Stomach (tissue), 7 donors: ENCODE measurements around a stretch of chr3.

DNA sequence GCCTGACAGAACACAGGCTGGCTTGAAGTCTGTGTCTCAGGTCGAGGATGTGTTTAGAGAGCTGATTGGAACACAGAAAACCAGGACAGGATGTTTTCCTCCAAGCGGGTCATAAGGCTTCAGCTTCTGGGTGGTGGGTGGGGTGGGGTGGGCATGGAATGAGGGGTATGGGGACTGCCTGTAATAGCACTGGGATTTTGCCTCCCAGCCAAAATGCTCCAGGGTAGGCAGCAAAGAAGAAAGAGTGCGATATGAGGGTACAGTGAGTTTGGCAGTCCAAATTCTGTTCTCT is 13.6 kb downstream of the GHRL start:
- PRO-cap = no peak
- RAMPAGE, long total RNA, 5 experiments = start-site peak on the plus strand in 1 of 5 experiments, centred at position 242 of the sequence, 8 reads per replicate
- RRBS = no CpG with 5 or more reads among the region's 3 CpGs

DNA sequence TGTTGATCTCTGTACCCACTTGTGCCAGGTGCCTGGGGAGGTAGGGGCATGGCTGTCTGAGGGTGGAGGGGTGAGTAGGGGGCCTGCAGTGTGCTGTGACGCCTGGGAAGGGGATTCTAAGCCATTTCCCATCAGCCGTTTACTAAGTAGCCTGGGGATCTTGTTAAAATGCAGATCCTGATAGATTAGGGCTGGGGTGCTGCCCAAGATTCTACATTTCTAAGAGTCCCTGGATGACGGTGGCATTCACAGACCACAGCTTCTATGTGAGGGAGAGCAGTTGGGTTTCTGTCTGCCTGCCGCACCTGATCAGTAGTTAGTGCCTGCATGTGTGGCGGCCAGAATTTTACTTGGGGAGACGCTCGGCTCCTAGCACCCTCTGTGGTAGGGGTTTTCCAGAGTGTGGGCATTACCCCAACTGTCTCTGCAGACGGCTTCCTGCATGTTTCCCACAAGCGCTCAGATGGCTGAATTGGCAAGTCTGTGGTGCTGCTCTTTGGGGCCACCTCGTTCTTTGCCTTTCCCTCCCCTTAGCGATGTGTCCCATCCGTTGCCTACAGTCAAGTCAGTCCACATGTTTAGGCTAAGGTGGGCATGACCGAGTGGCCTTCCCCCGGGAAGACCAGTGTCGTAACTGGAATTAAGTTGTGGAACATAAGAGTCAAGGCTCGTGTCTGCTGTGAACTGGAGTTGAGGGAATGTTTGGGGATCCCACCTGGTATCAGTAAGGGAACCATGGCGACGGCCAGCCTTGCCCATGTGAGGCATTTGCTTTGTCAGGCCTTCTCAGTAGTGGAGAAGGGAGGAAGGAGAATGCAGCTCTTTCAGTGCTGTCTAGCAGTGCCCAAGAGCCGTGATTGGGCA is 8.2 kb downstream of the GHRL start:
- PRO-cap = no peak
- RAMPAGE, long total RNA, 5 experiments = no peak in any of the 5 experiments
- RRBS = no CpG with 5 or more reads among the region's 19 CpGs

GRCh38 chr3:10463965-10464489 is 41.4 kb downstream of the ATP2B2 start:
- PRO-cap = no peak
- RAMPAGE, long total RNA, 5 experiments = no peak in any of the 5 experiments
- RRBS = no CpG with 5 or more reads among the region's 15 CpGs

DNA sequence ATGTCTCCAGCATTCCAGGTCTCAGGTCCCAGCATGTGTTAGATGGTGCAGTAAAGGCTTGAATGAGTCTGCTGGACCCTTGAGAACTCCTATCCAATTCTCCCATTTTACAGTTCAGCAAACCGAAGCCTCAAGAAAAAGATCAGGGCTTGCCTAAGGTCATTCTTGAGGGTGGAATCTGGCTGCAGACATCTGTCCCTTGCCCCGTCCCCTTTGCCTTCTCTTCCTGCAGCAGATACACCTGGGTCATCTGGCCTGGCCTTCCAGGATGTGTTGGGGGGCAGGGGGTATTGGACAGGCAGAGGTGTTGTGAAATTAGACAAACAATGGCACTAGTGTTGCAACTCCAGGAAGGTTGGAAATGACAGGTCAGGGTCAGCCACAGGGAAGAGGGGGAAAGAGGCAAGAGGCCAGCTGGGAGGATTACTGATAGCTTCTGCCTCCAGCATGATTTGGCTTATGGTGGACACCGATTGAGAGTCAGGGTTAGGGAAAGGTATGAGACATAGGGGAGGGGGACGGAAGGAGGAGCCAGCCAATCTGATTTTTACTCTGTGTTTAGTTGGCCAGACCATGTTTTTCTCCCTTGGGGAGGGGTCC is 3.2 kb upstream of the ATP2B2 start:
- PRO-cap = no peak
- RAMPAGE, long total RNA, 5 experiments = no peak in any of the 5 experiments
- RRBS = no CpG with 5 or more reads among the region's 4 CpGs

DNA sequence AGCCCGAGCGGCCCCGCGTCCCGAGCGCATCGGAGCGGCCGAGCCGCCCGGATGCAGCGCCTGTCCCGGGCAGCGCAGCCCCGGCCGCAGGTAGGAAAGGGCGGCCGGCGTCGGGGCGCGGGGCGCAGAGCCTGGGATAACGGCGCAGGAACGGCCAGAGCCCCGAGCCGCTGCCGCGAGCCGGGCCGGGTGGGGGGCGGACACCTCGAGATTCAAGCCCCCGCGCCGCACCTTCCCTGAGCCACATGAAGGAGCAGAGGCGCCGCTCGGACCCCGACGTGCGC is 234 bp downstream of the SLC6A1 start:
- PRO-cap = no peak
- RAMPAGE, long total RNA, 5 experiments = no peak in any of the 5 experiments
- RRBS = 5% methylated on average over 12 of the region's 43 CpGs

- PRO-cap = no peak
- RAMPAGE, long total RNA, 5 experiments = no peak in any of the 5 experiments
- RRBS = 27% methylated on average over 5 of the region's 26 CpGs
Observed at GRCh38 chr3:11060667-11061164, 68.2 kb downstream of the SLC6A1 start.

GRCh38 chr3:11095921-11097209 is 57.9 kb upstream of the HRH1 start:
- PRO-cap = no peak
- RAMPAGE, long total RNA, 5 experiments = no peak in any of the 5 experiments
- RRBS = no CpG with 5 or more reads among the region's 32 CpGs

DNA sequence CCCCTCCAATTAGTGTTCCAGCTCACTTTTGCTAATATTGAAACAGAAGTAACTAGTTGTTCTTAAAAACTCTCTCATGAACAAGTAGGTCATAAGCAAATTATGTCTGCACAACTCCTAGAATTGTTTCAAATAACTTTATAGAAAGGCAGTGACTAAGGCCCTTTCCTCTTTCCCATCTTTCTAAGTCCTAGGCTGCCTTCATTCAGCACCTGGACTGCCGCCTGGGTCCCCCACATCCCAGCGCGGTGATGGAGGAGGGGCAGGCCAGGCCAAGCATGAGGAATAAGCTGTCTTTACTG is 17.9 kb downstream of the ATG7 start:
- PRO-cap = no peak
- RAMPAGE, long total RNA, 5 experiments = no peak in any of the 5 experiments
- RRBS = no CpG with 5 or more reads among the region's 3 CpGs

- PRO-cap = no peak
- RAMPAGE, long total RNA, 5 experiments = no peak in any of the 5 experiments
- RRBS = no CpG with 5 or more reads among the region's 8 CpGs
Observed at GRCh38 chr3:11481956-11482367, 161.8 kb downstream of the VGLL4 start.

DNA sequence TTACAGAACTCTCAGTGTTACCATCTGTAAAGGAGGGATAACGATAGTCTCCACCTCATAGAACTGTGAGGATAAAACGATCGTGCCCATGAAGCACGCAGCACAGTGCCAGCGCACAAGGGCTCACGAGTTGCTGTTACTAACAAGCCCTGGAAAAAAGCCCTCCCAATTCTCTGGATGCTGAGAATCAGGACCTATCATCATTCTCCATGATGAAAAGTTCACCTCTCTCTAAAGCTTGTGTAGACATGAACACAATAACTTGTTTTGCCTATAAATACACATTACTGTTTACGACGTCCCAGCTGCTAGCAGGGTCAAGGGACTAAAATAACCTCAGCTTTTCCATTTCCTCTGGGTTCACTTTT is 51.0 kb downstream of the VGLL4 start:
- PRO-cap = no peak
- RAMPAGE, long total RNA, 5 experiments = no peak in any of the 5 experiments
- RRBS = no CpG with 5 or more reads among the region's 8 CpGs

- PRO-cap = no peak
- RAMPAGE, long total RNA, 5 experiments = start-site peak on the minus strand in 1 of 5 experiments, at chr3:11597854-11598351 at its widest, 14 reads per replicate
- RRBS = no CpG with 5 or more reads among the region's 9 CpGs
Observed at GRCh38 chr3:11597758-11598333, 45.9 kb downstream of the VGLL4 start.

- PRO-cap = no peak
- RAMPAGE, long total RNA, 5 experiments = start-site peak on the minus strand in 1 of 5 experiments, at chr3:11795730-11795912 at its widest, 24 reads per replicate
- RRBS = no CpG with 5 or more reads among the region's 4 CpGs
Observed at GRCh38 chr3:11795604-11796126, 51.0 kb downstream of the TAMM41 start.

GRCh38 chr3:12004694-12005085 is 502 bp downstream of the SYN2 start:
- PRO-cap = no peak
- RAMPAGE, long total RNA, 5 experiments = no peak in any of the 5 experiments
- RRBS = 5% methylated on average over 6 of the region's 60 CpGs

DNA sequence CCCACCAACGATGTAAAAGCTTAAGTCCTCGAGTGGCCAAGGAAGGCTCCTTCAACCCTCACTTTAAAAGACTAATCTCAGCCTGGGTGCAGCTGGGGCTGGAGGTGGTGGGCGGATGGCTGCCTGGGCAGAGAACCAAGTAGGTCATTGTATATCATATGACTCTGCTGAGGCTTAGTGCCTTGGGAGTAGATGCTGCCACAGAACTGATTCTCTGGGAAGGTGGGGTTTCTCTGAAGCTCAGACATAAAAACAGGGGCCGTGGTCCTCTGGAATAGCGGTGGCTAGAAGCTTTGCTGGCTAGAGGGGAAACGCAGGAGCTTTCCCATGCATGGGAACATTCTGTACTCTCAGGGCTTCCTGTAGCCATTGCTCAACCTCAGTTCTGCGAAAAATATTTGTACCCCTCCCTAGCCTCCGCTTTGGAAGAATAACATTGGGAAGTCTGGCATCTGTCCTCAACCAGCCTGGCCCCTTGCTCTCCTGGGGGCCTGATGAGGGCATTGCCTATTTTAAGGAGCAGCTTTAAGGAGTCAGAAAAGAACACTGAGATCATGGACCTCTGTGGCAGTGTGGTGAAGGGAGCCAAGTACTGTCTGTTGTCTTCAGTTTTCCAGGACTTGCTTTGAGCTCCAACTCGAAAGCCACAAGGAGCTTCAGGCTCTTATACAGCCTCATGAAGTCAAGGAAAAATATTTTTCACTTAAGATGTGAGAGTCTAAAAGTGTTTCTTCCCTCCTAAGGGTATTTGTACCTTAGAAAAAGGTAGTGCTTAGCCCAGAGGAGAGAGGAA is 14.6 kb downstream of the TIMP4 start:
- PRO-cap = unidirectional peak, minus-strand start at position 65 of the sequence; bidirectional peak, plus-strand start at position 608 of the sequence, minus-strand start at position 276 of the sequence
- RAMPAGE, long total RNA, 5 experiments = no peak in any of the 5 experiments
- RRBS = no CpG with 5 or more reads among the region's 9 CpGs

GRCh38 chr3:12265847-12266379 is 23.0 kb upstream of the PPARG start:
- PRO-cap = no peak
- RAMPAGE, long total RNA, 5 experiments = no peak in any of the 5 experiments
- RRBS = no CpG with 5 or more reads among the region's 7 CpGs

DNA sequence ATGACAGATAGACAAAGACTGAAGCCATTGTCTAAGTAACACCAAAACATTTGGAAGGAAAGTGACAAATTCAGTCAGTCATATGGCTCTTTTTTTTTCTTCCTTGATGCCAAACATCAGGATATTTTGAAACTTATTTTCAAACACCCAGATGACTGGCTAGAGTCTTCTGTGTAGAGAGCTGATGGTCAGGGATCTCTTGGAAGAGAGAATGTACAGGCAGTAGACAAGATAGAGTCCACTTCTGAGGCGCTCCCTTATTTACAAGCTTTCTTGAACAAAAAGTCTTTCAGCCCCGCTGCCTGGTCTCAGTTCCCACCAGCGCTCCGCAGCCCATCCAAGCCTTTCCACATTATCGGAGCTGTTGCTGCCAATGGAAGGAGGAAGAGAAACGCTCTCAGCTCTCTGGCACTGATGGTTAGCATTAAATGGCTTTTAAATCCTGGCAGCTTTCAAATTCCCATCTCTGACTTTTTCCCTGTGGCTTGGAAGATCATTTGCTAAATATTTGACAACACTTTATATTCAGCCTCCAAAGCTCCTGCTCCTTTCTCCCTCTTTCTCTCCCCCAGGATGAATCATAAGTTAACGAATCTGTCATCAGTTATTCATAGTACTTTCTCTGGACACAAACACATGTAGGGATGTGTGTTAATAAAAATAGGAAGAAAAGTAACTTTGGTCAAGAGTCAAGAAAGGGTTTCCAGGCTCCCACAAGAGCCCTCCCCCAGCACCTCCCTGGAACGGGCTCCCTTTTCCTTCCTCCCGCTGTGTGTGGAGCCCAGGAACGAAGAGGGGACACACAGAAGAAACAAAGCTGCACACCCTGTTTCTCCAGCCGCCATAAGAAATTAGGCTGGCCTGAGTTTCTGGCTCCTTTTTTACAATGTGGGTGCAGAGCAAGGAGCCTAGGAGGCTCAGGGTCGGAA is 47.8 kb upstream of the TSEN2 start:
- PRO-cap = no peak
- RAMPAGE, long total RNA, 5 experiments = no peak in any of the 5 experiments
- RRBS = no CpG with 5 or more reads among the region's 12 CpGs

DNA sequence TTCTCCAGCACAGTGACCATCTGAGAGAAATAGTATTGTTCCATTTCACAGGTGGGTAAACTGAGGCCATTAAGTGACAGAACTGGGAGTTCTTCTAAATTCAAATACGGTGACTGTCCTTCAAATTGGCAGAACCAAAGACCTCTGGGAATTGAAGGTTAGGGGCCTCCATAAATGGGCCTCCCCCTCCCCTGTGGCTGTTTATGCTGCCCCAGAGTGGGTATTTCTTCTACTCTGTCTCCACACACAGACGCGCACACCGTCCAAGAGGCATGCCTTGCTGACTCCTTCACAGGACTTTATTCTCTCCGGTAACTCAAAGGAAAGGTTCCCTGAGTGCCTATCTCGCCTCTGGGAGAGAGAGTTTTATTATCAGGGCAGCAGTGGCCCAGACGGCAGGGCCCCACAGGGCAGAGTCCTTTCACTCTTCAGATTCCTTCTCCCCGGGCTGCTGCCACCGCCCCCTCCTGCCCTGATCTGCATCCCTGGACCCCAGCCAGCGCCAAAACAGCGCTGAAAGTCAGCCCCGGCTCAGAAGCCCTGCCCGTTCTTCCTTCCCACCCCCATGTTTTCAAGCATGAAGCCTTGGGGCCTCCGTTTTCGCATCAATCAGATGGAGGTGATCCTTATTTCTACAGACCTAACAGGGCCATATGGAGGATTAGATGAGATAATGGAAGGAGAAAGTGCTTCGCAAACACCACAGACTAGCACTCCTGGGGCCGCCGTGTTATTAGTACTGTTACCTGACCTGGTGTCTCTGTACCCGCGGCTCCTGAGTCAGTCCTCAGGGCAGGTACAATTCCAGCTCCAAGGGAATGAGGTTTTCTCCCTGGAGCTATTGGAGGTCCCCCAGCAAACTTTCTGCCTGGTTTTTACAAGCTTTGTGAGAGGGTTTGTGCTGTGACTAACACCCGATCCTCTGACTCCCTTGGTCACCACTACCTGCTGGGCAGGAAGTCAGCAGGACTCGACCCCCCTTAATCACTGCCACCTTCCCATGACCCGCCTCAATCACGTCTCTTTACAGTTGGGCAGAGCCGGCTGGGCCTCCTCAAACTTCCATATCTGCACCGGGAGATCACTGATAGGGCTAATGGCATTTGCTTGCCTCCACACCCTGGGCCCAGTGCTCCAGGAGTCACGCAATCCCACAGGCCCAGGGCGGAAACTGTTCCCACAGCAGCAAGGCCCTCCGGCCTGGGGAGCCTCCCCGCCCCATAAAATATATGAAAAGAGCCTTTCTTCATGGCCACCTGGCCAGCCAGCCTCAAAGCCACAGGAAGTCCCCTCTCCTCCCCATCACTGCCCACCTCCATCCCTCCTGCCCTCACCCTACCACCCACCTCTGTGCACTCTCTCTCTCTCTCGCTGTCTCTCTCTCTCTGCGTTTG is 39.5 kb upstream of the TSEN2 start:
- PRO-cap = bidirectional peak, plus-strand start at position 670 of the sequence, minus-strand start at position 479 of the sequence; bidirectional peak, plus-strand start at position 1,156 of the sequence, minus-strand start at position 924 of the sequence
- RAMPAGE, long total RNA, 5 experiments = no peak in any of the 5 experiments
- RRBS = 26% methylated on average over 9 of the region's 32 CpGs

DNA sequence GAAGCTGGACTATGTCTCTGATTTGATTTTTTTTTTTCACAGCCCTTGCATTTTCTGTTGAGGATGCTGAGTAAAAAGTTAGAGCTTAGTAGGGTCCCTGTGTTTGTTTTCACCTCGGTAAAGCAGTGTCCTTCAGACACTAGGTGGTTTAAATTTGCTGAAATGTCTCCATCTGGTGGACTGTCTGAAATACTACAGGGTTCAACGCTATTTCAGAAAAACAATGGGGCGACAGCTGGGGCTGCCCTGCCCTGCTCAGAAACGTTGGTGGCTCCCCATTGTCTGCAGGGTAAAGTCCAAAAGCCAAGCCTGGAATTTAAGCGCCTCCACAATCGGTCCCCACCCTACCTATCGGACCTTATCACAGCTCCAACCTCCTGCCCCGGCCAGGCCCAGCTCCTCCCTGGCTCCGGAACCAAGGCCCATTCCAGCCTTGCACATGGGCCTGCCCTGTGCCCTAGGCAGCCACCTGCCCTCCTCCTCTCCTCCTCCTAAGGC is 4.4 kb upstream of the TSEN2 start:
- PRO-cap = no peak
- RAMPAGE, long total RNA, 5 experiments = no peak in any of the 5 experiments
- RRBS = no CpG with 5 or more reads among the region's 9 CpGs

GRCh38 chr3:12481383-12481822 is 2.9 kb upstream of the TSEN2 start:
- PRO-cap = no peak
- RAMPAGE, long total RNA, 5 experiments = no peak in any of the 5 experiments
- RRBS = no CpG with 5 or more reads among the region's 1 CpG

- PRO-cap = no peak
- RAMPAGE, long total RNA, 5 experiments = no peak in any of the 5 experiments
- RRBS = no CpG with 5 or more reads among the region's 4 CpGs
Observed at GRCh38 chr3:12558769-12558976, 1.8 kb downstream of the MKRN2 start.